ENCODE results near the gene TEPSIN.

DNA sequence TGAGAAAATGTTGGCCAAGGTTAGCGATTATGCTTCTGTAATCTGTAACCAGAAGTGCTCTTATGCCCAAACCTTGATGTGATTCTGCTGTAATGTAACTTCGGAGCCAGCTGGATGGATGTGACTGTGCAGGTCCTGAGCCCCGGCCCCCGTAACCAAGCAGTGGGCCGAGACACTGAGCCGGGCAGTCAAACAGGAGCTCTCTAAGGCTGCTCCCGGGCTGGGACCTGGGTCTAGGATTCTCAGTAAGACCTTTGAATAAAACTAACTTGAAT, 22.8 kb downstream of the ENDOV start:
- RRBS: 42% methylated on average over 5 of the region's 7 CpGs

DNA sequence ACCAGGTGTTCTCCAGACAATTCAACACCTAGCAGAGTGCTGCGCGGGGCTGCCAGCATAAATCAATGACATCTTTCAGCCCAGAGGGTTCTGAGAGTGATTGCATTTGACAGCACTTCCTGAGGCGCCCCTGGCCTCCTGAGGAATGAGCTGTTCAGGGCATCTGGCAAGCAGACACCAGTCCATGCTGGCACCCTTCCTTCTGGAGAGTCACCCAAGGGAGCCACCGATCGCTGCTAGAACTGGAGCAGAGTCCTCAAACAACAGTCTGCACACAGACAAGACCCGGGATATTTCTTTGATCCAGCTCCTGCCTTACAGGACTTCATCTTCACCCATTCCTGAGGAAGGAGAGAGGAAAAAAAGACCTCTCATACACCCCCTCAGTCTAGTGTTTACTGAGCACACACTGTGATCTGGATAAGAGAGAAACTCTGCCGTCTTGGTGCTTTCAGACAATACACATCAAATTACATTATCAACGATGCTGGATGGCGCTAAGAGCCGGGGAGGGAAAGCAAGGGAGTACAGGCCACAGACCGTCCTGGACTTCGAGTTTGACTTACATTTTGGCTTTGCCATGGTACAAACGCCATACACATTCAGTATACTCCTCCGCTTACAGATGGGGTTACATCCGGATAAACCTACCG, 23.1 kb downstream of the NPTX1 start:
- RRBS: no CpG with 5 or more reads among the region's 16 CpGs

DNA sequence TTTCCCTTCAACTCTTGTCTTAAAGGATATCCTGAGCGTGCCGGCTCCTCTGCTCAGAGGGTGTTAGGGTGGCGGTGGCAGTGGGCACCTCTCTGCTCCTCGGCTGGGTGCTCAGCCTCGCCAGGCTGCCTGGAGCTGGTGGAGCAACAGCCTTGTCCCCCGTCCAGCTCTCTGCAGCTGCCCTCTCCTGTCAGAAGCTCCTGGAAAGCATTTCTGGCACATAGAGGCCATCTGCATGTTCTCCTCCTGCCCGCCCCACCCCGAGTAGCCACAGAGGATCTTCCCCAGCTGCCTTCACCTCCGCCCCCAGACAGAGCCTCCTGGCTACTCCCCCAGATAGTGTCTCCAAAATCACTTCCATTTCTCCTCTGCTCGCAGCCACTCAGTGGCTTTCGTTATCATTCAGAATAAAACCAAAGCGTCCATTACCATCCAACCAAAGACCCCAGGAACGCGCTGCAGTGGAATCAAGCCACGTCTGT, 19.6 kb downstream of the NPTX1 start:
- RRBS: 88% methylated on average over 2 of the region's 15 CpGs

- RRBS: no CpG with 5 or more reads among the region's 14 CpGs
These were observed 18.3 kb upstream of the RPTOR start for GRCh38 chr17:80526341-80526802.

- RRBS: no CpG with 5 or more reads among the region's 13 CpGs
These were observed 193.6 kb downstream of the RPTOR start for GRCh38 chr17:80738183-80738682.

DNA sequence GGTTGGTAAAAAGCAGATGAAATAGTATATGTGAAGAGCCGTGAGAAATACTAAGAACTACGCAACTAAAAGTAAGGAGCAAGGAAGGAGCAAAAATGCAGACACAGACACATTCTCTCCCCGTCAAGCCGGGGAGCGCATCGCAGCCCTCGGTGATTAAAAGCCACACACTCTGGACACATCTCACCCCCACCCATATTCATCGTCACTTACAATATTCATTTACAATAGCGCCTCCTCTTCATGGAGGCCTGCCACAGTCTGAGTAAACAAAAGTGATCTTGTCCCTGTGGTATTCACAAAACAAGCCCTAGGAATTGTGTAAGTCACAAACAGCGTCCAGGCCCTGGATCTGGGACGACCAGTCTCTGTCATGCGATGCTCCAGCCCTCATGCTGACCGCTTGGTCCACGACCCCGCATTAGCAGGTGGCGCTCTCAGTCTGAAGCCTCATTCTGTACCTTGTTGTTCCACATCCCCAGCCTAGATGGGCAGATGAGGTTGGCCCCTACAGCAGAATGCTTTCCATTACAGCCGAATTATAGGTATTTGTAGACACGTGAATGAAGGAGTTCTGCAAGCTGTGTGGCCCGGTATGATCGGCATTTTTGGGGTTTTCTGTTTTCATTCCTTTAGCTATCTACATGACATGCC, 206.9 kb downstream of the RPTOR start:
- RRBS: no CpG with 5 or more reads among the region's 20 CpGs

DNA sequence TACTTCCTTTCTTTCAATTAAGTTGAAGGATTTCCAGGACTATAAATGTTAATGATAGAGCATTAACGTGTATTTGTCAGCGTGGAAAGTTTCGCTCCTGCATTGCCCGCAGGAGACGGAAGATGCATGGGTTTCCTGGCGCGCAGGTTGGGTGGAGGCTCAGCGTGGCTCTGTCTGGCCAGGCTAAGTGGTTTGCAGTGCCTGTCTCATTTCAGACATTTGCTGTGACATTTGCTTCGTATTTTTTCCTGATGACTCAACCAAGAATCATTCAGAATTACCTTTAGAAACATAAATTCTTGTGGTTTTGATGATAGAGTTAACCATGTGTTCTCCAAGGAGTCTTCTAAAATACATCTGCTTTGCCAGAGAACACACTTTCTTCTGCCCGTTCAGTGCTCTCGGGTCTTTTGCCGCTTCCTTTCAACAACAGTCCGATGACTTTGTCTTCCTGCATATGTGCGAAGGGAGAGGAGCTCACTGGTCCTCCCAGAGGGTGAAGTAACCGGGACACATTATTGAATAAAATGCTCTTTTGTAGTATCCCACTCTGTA, 216.8 kb downstream of the RPTOR start:
- RRBS: no CpG with 5 or more reads among the region's 15 CpGs

DNA sequence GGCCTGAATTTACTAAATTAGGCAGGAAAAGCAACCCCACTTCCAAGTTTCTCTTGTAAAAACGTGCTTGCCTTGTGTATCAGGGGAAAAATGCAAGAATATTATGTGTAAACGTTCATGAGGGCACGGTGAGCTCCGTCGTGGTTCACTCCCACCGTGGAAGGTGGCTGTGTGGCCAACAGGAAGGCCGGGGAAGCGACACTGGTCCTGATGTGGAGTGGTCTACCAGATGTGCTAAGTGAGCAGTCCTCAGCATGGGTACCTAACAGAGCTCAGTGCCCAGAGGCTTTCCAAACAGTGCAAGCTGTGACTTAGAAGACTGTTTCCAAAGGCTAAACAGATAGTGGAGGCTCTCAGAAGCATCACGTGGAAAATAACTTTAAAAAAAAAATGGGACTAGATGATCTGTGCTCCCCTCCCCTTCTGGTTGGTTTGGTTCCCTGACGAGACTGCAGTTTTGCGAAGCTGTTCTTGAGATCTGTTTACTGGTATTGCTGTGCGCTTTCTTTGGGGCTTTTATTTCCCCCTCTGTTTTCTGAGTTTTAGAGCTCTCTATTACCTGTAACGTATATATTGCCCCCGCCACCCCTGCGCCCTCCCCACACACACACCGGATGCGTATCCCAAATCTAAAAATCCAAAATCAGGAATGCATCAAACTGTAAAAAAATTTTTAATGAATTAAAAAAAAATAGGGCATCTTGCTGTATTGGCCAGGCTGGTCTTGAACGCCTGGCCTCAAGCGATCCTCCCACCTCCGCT, 199.2 kb upstream of the CHMP6 start:
- RRBS: no CpG with 5 or more reads among the region's 20 CpGs

DNA sequence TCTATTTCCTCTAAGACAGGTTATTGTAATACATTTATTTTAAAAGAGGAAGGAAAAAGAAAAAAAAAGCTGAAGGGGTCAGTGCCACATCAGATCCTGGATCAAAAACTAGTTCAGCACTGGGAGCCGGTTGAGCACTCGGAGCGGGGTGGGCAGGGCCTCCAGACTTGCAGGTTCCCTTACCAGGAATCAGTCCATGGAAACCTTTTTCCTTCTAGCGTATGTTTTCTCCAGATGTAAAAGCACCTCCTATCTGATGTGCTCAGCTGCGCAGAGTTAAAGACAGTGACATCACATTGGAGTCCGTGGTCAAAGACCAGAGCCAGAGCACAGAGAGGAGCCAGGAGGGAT, 167.1 kb upstream of the CHMP6 start:
- RRBS: no CpG with 5 or more reads among the region's 6 CpGs

DNA sequence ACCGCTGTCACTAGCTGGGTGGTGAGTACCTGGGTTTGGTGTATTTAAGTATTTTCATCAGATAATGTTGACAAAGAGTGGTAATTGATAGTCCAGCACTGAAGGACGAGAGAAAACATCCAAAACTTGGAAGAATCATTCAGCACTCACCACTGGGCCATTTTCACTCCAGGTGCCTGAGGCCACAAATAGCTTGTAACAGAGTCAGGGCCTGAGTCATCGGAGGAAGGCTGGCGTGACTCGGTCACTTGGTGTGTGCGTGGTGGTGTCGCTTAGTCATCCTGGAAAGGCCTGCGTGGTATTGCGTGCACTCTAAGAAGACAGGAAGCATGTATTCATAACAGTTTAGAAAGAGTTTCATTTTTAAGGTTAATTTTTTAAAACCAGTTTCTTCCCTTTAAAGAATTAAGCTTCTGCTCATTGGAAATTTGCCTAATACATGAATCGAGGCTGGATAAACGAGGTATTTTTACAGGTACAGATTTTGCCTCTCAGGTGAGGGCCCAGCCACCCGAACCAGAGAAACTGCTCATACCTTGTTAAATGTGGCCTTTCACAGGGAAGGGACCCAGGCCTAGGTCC, 135.1 kb upstream of the CHMP6 start:
- RRBS: no CpG with 5 or more reads among the region's 12 CpGs

- RRBS: no CpG with 5 or more reads among the region's 30 CpGs
These were observed 21.4 kb upstream of the CHMP6 start for GRCh38 chr17:80970007-80970972.

DNA sequence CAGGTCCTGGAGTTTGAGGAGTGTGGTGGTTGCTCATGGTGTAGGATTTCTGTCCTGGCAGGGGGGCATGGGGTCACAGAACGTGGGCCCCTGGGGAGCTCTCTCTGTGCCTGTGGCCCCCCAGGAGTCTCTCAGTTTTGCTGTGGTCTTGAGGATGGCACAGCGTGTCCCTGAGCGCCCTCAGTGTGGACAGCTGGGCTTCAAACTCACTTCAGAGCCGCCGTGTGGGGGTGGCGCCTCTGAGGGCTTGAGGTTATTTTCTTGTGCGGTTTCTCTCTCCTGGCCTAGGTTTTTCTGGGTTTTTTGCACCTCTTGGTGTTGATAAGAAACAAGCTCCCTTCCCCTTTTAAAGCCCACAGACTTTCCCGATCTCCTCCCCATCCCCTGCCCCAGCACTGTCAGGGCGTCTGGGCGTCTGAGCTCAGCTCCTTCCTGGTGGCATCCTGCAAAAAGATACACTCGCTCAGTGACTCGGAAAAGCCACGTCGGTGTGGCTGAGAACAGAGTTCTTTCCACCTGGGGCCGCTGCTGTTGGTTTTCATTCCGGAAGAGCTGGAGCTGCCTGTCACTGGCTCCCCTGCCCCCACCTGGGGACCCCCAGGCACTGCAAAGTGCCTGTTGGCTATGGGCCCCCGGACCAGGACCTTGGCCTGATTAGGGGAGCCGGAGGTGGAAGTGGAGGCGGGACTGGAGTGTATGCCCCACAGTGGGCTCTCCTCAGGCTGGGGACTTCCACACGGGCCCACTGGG, 14.4 kb downstream of the BAIAP2 start:
- RRBS: 21% methylated on average over 2 of the region's 20 CpGs

DNA sequence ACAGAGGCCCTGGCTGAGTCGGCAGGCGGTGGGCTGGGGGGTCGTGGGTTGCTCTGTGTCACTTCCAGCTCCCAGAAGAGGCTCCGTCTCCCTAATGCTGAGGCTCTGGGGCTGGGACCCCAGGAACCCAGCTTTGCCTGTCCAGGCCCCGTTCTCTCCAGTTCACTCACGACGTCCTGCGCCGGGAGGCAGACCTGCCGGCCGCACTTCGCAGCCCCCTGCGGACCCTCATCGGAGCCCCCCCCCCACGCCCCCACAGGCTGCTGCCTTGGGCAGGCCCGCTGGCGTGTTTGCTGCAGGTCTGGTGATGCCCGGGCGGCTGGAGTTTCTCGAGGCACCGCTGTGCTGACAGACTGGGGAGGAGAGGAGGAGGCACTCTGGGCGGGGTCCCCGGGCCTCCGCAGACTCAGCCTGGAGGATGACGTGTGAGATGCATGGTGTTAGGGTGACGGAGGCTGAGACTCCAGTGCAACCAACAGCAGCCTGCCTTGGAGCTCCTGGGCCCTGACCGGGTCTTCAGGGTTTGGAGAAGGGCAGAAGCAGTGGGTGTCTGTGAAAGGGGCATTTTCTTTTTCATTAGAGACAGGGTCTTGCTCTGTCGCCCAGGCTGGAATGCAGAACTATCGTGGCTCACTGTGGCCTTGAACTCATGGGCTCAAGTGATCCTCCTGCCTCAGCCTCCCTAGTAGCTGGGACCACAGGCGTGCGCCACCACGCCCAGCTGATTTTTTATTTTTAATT, 24.1 kb downstream of the BAIAP2 start:
- RRBS: 66% methylated on average over 10 of the region's 32 CpGs

GRCh38 chr17:81090721-81091372, 55.9 kb downstream of the BAIAP2 start:
- RRBS: 29% methylated on average over 4 of the region's 21 CpGs

GRCh38 chr17:81094577-81095741, 60.0 kb downstream of the BAIAP2 start:
- RRBS: 17% methylated on average over 14 of the region's 41 CpGs

- RRBS: 75% methylated on average over 1 of the region's 19 CpGs
These were observed 52.2 kb upstream of the PVALEF start for GRCh38 chr17:81112981-81113565.

DNA sequence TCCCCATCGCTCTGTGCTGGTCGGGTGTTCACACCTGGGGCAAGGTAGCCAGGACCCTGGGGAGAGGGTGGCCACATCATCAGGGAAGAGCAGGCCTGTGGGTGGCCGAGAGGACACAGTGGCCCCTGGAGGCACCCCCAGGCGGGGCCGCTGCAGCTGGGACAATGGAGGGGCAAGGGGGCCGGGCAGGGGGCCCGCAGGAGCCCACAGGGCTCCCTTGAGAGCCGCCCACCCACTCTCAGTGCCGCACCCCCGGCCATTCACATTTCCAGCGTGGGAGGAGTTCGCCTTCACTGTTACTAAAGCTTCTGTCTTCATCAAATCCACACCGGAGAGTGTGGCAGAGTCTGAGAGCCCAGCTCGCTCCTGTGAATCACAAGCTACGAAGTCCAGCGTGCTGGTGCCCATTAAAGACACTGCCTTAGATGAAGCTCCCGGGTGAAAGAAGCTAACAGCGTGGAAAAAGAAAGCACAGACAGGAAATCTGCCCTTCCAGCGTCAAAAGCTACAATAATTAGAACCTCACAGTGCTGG, 20.9 kb upstream of the PVALEF start:
- RRBS: 29% methylated on average over 10 of the region's 19 CpGs

DNA sequence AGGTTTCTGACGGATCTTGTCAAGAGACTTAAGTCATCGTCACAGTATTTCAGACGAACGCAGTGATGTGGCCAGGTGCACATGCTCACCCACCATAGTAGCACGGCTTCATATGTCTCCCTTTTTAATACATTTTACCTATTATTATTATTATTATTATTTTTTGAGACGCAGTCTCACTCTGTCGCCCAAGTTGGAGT, 10.2 kb upstream of the PVALEF start:
- RRBS: no CpG with 5 or more reads among the region's 7 CpGs

- RRBS: no CpG with 5 or more reads among the region's 28 CpGs
These were observed 3.7 kb downstream of the TEPSIN start for GRCh38 chr17:81234897-81235898.

- RRBS: 4% methylated on average over 37 of the region's 84 CpGs
These were observed at the start of gene TEPSIN for GRCh38 chr17:81238153-81239143. Gene TEPSIN, minus strand, starts transcription at chr17:81239055.